AG09309 (cell line): ENCODE results near the genes FIBP and RIN1.

- RRBS = no CpG with 5 or more reads among the region's 3 CpGs
These were observed 36.2 kb upstream of the SCYL1 start for GRCh38 chr11:65488805-65488992.

GRCh38 chr11:65493793-65494314, 31.0 kb upstream of the SCYL1 start:
- RRBS = no CpG with 5 or more reads among the region's 8 CpGs

GRCh38 chr11:65498483-65499186, 26.2 kb upstream of the SCYL1 start:
- RRBS = no CpG with 5 or more reads among the region's 25 CpGs

DNA sequence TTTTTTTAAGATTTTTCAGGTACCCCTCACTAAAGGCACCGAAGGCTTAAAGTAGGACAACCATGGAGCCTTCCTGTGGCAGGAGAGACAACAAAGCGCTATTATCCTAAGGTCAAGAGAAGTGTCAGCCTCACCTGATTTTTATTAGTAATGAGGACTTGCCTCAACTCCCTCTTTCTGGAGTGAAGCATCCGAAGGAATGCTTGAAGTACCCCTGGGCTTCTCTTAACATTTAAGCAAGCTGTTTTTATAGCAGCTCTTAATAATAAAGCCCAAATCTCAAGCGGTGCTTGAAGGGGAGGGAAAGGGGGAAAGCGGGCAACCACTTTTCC, 19.7 kb upstream of the SCYL1 start:
- RRBS = no CpG with 5 or more reads among the region's 5 CpGs

GRCh38 chr11:65510756-65511167, 14.1 kb upstream of the SCYL1 start:
- RRBS = no CpG with 5 or more reads among the region's 5 CpGs

DNA sequence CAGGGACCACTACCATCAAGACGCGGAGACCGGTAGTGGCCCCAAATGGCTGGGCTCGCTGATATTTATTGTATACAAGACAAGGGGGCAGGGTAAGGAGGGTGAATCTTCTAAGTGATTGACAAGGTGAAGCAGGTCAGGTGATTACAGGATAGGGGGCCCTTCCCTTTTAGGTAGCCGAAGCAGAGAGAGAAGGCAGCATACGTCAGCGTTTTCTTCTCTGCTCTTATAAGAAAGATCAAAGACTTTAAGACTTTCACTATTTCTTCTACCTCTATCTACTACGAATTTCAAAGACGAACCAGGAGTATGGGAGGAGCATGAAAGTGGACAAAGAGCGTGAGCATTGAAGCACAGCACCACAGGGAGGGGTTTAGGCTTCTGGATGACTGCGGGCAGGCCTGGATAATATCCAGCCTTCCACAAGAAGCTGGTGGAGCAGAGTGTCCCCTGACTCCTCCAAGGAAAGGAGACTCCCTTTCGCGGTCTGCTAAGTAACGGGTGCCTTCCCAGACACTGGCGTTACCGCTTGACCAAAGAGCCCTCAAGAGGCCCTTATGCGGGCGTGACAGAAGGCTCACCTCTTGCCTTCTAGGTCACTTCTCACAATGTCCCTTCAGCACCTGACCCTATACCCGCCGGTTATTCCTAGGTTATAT, 2.8 kb upstream of the SCYL1 start:
- RRBS = no CpG with 5 or more reads among the region's 20 CpGs

GRCh38 chr11:65607646-65608657, 6.1 kb downstream of the MAP3K11 start:
- RRBS = 100% methylated on average over 3 of the region's 36 CpGs

DNA sequence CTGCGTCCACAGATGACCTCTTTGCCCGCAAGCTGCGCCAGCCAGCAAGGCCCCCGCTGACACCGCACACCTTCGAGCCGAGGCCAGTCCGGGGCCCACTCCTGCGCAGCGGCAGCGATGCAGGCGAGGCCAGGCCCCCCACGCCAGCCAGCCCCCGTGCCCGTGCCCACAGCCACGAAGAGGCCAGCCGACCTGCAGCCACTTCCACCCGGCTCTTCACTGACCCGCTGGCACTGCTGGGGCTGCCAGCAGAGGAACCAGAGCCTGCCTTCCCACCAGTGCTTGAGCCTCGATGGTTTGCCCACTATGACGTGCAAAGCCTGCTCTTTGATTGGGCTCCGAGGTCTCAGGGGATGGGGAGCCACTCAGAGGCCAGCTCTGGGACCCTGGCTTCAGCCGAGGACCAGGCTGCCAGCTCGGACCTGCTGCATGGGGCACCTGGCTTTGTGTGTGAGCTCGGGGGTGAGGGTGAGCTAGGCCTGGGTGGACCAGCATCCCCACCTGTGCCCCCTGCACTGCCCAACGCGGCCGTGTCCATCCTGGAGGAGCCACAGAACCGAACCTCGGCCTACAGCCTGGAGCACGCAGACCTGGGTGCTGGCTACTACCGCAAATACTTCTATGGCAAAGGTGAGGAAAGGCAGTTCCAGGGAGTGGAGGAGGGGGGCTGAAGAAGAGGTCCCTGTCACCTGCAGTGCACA, 3.2 kb downstream of the SIPA1 start:
- RRBS = no CpG with 5 or more reads among the region's 32 CpGs

DNA sequence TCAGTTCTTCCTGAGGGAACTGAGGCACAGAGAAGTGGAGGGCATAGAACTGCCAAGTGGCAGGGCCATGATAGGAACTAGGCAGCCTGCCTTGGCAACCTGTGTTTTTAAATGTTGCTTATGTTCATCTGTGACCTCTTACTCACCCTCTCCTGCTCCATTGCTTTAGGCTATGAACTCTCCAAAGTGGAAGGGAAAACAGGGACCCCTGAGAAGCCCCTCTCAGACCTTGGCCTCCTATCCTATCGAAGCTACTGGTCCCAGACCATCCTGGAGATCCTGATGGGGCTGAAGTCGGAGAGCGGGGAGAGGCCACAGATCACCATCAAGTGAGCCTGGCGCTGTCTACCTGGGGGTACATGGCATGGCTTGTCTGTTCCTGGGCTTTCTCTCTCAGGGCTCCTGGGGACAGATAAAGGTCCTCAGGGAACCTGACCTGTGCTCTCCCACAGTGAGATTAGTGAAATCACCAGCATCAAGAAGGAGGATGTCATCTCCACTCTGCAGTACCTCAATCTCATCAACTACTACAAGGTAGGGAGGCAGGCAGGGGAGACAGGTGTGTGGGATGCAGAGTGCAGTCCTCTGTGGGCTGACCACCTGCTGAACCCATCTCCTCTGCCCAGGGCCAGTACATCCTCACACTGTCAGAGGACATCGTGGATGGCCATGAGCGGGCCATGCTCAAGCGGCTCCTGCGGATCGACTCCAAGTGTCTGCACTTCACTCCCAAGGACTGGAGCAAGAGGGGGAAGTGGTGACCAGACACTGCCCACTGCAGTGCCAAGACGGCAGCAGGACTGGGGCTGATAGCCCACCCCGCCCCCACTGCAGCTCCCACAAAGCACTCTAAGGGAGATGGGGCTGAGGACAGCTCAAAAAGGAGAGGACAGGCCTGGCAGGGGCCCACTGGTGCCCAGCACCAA, 1.9 kb downstream of the RNASEH2C start:
- RRBS = no CpG with 5 or more reads among the region's 11 CpGs

DNA sequence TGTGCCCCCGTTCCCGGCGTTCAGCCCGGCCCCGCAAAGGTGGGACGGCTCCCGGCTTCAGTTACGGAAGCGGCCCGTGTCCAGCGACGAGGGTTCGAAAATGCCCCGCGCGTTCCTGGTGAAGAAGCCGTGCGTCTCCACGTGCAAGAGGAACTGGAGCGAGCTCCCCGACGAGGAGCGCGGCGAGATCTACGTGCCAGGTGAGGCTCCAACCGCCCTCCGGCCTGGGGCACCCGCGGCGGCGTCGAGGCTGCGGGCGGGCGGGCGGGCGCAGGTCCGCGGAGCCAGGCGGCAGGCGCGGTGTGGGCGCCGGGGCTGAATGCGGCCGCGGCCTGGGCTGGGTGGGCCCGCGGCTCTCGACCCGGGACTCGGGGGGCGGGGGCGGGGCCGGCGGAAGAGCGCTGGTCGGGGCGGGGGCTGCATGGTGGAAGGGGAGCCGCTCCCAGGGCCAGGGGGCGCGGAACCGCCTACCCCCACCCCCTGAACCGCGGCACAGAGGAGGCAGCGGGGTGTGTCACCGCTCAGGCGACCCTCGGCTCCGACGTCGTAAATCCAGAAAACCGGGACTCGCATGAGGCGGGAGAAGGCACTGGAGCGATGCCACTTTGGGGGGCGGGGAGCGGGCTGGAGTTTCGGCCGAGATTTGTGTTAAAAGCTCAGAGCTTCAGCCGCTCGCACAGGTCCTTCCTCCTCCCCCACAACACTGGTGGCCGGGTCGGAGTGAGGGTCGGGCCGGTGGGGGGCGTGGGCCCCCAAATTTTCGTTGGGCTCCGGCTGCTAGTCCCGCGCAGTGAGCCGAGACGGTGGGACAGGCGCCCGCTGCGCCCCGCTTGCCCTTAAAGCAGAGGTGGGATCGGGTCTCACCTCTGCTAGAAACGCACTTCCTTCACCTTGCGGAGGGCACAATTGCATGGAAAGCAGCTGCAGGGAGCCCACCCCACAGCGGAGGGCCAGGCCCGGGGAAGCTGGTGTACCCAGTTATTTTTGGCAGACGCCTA, 710 bp downstream of the OVOL1 start:
- RRBS = 3% methylated on average over 19 of the region's 104 CpGs

DNA sequence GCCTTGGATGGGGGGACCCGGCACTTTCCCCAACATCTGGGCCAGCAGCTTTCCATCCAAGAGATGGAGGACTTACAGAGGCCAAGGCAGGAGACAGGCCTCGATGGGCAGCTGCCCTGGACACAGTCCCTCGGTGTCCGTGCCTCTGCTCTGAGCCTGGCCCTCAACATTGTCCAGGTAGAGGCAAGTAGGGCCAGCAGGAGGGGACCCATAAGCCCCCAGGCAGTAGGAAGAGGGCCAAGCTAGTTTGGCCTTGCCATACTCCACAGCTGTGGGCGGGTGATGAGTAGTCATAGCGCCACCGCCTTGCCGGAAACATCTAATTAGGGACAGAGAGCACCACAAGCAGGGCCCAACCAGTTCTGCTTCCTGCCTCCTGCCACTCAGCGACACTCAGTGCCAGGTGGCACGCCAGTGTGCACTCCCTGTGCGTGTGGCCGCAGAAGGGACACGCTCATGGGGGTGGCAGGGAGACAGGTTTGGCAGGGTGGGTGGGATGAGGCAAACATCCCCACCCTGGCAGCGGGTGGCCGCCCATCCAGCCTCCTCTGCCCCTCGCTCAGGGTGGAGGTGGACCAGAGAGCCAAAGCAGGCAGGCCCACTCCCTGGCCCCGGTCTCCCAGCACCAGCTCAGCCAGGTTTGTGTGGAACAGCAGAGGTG, 4.8 kb downstream of the OVOL1 start:
- RRBS = no CpG with 5 or more reads among the region's 17 CpGs

GRCh38 chr11:65864303-65865534, 4.5 kb downstream of the MUS81 start:
- RRBS = 75% methylated on average over 2 of the region's 25 CpGs

DNA sequence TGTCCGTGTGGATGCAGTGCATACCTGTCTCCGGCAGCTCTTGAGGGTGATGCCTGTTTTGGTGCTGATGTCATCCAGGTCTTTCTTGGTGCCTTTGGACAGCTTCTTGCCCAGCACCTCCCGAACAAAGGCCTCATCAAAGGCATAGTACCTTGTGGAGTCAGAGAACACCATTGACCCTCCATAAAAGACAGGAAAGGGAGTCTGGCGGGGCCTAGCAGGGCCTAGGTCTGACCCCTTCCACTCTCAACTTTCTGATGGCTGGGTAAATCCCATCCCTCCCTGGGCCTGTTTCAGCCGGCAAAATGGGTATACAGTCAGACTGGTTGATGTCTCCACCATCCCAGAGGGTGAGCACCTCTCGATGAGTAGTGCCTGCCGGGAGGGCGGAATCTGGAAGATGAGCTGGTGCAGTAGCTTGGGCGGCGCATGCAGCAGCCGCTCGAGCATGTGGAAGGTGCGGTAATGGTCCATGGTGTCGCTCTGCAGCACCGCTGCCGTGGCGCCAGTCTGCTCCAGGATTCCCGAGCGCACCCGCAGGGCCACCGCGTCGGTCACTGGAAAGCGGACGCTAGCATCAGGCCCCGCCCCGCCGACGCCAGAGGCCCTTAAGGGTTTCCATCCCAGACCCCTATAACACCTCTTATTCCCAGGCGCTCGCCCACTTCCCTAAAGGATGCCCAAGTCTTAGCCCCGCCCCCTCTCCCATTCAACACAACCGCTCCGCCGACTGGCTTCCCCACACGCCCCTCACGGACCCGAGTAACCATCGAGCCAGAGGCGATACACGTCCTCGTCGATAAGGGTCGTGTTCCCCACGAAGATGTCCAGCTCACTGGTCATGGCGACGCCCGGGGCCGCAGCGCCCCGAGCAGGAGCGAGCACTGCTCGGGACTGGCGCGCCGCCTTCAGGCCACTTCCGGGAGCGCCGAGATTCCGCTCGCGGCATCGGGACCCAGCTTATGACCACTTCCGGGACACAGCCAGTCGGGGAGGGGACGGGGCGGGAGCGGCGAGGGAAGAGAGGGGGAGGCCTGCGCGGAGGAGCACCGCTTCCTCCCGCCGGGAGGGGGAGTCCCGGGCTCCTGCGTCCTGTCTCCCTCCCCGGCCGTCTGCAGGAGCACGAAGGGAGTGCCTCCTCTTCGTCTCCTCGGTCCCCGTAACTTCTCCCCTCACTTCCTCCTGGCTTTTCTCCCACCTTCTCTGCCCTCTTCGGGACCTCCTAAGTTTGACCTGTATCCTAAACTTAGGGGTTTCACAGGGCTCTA, at the start of gene FIBP:
FIBP (minus strand) TSS at position 896 of the 1,268 bp plus-strand sequence.
- RRBS = 2% methylated on average over 28 of the region's 83 CpGs

GRCh38 chr11:65915259-65916365, 3.2 kb downstream of the C11orf68 start:
- RRBS = 2% methylated on average over 5 of the region's 23 CpGs

GRCh38 chr11:65968057-65969468, 7.0 kb downstream of the SART1 start:
- RRBS = 100% methylated on average over 1 of the region's 24 CpGs

GRCh38 chr11:66056608-66057101, 4.5 kb downstream of the SF3B2 start:
- RRBS = no CpG with 5 or more reads among the region's 11 CpGs

DNA sequence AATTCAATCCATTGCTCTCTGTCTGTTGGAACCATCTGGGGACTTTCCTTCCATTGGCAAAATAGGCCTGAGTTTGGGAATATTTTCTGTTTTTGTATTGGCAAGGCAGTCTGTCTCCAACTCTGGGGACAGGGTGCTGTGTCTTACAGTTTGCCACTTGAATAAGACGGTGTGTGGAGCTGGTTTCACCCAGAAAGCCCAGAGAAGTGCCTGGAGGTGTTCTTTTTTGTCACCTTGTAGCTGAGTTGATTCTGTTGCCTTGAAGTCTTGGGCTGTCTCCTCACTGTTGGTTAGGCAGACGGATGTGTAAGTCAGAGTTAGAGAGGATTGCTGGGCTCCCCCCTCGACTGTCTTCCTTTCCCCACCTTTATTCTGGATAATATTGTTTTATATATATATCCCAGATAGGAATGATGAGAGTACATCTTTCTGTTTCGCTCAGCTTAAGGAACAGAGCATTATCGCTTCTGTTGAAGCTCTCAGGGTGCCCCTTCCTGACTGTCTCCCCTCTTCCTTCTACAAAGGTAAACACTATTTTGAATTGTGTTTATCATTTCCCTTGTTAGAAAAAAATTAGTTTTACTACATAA, 1.5 kb downstream of the PACS1 start:
- RRBS = no CpG with 5 or more reads among the region's 5 CpGs

DNA sequence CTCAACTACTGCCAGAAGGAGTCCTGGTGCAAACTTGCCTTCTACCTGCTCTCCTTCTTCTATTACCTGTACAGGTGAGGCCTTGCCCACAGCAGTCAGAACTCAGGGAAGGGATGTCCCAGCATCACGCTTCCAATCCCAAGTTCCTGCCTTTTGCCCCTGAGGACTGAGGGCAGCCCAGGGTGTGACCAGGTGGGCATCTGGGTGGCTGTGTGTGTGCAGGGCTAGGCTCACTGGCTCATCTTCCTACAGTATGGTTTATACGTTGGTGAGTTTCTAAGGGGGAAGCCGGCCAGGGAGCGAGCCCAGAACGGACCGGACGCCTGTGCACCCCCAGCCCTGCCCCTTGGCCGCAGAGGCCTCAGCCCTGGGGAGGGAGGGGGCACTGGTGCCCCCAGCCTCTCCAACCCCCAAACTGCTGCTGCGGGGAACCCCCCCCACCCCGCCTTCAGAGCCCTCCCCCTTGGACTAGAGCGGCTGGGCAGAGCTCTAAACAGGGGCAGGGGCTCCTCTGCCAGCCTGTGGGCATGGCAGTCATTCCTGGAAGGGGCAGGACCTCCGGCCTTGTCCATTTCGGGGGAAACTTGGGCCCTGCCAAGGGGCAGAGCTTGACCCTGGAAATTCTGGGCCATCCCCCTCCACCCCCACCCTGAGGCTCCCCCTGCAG, 5.5 kb downstream of the CNIH2 start:
- RRBS = no CpG with 5 or more reads among the region's 13 CpGs

GRCh38 chr11:66334910-66335476, 1.2 kb downstream of the RIN1 start:
- RRBS = 27% methylated on average over 7 of the region's 23 CpGs

GRCh38 chr11:66335958-66336896, at the start of gene RIN1:
Gene RIN1 (minus strand): TSS chr11:66336434.
- RRBS = 2% methylated on average over 12 of the region's 35 CpGs